H9 (cell line): ENCODE results near the genes GJC2, IBA57 and RHOU.

DNA sequence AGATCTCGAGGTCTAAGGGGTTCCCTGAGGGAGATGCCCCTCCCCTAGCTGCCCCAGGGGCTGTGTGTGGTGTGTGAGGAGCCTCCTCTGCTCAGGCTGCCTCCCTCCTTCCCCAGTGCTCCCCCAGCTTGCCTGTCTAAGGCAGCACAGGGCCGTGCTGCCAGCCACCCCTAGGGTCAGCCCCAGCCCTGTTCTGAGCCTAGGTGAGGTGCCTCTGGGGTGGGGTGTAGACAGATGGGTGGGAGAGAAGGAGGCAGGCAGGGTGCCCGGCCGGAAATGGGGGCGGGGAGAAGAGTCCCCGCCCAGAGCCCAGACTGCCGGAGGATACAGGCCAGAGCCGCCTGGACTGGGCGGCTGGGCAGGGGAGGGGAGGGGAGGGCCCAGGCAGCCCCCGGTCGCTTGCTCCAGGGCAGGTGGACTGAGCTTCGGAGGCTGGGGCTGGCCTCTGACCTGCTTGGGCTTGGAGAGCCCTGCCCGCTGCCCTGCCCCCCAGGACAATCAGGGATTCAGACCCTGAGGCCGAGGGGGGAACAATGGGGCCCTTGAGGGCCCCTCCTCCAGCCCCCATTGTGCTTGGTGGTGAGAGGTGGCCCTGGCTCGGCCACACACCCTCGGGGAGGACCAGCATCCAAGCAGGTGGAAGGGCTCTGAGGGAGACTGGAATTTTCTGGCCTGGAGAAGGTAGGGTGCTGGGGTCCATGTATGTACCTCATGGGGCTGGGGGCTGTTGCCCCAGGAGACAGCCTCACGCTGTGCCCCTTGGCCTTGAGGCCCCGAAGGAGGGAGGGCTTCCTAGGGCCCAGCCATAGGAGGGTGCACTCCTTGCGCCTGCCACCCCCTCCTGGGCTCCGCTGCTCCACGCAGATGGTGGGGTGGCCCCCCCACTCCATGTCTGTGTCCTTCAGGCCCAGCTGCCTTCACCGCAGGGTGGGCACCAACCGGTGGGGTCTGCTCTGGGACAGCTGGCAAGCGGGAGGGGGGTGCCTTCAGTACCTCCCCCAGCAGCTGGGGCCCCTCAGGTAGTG lies at the start of gene GJC2:
TSS of gene GJC2 (plus strand) at position 604 of the 1,025 bp plus-strand sequence.
- PRO-cap, result bidirectional peak, plus-strand start at position 327 of the sequence, minus-strand start at position 228 of the sequence

DNA sequence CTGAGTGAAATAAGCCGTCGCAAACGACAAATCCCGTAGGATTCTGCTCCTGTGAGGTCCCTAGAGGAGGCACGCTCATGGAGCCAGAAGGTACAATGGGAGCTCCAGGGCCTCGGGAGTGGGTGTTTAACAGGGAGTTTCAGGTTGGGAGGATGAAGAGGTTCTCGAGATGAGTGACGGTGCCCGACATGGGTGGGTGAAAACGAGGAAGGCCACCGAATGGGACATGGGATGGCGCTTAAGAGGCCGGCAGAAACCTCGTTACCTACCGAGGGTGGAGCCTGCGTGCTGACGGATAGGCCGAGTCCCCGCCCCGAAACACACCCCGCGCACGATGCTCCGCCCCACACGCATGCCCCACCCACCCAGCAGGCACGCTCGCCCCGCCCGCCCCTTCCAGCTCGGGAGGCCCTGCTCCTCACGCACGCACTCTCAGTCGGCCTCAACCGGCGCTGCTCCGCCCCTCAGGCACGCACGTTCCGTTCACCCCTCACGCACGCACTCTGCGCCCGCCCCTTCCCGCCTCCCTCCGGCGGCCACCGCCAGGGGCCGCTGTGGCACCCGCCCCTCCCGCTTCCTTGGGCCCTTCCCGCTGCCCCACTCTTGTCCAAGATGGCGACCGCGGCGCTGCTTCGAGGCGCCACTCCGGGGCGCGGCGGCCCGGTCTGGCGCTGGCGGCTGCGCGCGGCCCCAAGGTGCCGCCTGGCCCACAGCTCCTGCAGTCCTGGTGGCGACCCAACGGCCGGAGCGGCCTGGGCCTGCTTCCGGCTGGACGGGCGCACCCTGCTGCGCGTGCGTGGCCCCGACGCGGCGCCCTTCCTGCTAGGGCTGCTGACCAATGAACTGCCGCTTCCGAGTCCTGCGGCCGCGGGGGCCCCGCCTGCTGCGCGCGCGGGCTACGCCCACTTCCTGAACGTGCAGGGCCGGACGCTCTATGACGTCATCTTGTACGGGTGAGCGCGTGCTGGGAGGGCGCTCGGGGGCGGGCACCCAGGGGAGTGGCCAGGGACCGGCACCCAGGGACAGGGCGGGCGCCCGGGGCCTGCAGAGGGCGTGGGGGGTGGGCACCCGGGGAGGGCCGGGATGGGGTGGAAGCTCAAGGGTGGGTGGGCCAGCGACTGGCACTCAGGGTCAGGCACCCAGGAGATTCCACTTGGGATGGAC lies at the start of gene IBA57:
TSS of gene IBA57 (plus strand) at position 600 of the 1,164 bp plus-strand sequence.
- PRO-cap, result bidirectional peak, plus-strand start at position 435 of the sequence, minus-strand start at position 214 of the sequence; bidirectional peak, plus-strand start at position 600 of the sequence, minus-strand start at position 840 of the sequence

DNA sequence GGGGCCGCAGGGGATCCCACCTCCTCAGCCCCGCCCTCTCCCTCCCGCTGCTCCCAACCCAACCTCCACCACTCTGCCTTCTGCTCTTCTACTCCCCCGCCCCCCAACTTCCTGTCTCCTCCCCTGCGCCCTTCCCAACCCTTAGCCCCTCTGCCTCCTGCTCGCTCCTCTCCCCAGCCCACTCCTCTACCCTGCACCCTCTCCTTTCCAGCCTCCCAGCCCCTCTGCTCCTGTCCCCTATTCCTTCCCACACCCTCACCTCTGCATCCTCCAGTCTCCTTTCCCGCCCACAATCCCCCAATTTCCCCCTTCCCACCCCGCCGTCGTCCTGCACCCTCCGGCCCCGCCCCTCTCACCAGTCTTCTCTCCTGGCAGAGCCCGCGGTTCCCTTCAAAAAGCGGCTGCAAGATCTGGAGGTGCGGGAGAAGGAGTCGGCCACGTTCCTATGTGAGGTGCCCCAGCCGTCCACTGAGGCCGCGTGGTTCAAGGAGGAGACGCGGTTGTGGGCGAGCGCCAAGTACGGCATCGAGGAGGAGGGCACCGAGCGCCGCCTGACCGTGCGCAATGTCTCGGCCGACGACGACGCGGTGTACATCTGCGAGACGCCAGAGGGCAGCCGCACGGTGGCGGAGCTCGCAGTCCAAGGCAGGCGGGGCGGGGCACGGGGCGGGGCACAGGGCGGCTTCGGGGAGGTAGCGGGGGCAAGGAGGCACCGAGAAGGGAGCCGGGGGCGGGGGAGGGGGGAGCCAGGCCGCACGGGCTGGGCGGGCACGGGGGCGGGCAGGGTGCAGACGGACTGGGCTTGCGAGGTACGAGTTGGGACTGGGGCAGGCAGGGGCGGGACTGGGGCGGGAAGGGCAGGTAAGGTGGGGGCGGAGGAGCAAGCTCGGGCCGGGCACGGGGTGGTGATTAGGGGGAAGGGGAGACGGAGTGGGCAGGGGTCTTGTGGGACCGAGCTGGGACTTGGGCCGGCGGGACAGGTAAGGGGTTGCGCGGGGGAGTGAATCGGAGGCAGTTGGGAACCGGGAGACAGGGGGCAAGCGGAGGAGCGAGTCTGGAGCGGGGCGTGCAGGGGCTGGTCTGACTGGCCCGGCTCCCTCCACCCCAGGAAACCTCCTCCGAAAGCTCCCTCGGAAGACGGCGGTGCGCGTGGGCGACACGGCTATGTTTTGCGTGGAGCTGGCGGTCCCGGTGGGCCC lies 5.6 kb downstream of the OBSCN start:
- PRO-cap, result bidirectional peak, plus-strand start at position 114 of the sequence, minus-strand start outside the sequence; bidirectional peak, plus-strand start at position 374 of the sequence, minus-strand start at position 357 of the sequence; bidirectional peak, plus-strand start at position 790 of the sequence, minus-strand start at position 566 of the sequence

DNA sequence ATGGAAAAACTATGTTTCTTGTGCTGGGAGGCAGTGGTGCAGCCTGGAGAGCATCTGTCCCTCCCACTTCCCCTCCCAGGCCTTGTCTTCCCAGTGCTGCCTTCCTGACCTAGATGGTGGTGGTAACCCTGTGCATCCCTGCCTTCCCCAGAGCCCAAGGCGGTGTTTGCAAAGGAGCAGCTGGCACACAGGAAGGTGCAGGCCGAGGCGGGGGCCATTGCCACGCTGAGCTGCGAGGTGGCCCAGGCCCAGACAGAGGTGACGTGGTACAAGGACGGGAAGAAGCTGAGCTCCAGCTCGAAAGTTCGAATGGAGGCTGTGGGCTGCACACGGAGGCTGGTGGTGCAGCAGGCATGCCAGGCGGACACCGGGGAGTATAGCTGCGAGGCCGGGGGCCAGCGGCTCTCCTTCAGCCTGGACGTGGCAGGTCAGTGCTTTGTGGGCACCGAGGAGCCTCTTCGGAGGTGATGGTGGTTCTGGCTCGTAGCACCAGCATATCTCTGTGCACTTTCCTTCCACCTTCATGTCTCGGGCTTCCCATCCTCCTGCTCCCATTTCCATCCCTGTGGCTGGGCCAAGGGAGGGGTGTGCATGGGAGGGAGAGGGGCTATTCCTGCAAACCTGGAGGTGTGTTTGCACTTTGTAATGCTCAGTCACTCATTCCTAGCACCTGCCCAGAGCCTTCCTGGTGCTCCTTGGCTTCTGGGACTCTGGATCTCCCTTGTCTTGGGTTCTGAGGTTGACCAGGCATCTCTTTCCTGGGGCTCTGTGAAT lies 42.2 kb downstream of the OBSCN start:
- PRO-cap, result no peak

DNA sequence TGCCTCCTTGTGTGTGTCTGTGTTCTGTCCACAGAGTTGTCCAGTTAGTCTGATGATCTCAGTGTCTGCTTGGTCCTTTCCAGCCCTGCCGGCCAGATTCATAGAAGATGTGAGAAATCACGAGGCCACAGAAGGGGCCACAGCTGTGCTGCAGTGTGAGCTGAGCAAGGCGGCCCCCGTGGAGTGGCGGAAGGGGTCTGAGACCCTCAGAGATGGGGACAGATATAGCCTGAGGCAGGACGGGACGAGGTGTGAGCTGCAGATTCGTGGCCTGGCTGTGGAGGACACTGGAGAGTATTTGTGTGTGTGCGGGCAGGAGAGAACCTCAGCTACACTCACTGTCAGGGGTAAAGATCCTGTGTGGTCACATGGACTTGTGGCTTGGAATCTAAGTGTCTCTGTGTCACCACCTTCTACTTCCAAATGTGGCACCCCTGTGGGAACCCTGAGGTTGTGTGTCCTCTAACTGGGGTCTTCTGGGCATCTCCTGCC lies 95.8 kb downstream of the OBSCN start:
- PRO-cap, result no peak

- PRO-cap, result no peak
Measured at GRCh38 chr1:228368859-228369517, 37.6 kb downstream of the TRIM11 start.

- PRO-cap, result no peak
Measured at GRCh38 chr1:228479263-228479696, 7.9 kb upstream of the RNF187 start.

- PRO-cap, result unidirectional peak, minus-strand start at chr1:228487654; unidirectional peak, minus-strand start at chr1:228487803
Measured at GRCh38 chr1:228487472-228488544, 626 bp downstream of the RNF187 start.

DNA sequence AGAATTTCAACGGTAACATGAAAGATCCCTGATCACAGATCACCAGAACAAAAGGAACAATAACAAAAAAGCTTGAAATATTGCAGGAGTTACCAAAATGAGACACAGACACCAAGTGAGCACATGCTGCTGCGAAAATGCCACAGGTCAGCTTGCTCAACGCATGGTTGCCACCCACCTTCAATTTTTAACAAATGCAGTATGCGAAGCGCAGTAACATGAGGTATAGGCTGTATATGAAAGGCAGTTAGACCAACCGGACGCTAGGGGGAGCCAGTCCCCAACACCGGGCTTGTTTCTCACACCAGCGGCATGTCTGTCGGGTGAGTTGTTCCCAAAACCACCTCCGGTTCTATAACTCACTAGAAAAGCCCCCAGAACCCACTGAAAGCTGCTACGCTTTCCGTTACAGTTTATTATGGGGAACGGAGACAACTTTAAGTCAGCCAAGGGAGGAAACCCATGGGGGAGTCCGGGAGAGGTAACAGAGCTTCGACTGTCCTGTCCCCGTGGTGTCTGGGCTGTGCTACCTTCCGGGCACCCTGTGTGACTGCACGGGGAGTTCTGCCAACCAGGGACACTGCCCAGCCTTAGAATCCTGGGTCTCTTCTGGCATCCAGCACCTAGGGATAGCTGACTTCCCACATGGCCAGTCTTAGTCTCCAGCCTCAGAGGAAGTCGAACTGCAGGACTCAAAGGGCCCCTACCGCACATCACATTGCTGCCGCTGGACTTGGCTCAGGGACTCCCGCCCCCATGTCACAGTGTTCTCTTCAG lies 13.9 kb downstream of the RNF187 start:
- PRO-cap, result no peak

DNA sequence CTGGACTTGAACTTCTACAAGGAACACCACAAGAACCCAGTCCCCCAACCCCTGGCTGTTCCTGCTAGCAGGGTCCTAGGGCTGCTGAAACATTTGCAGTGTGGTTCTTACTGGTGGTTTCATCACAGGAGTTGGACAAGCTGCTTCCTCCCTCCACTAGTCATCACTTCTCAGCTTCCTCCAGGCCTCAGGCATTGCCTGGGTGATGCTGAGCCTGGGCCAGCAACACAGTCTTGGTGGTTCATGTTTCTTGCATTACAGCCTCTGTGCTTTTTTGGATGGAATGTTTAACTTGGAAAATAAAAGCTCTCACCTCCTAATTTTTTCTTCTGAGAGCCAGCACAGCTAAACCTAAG lies 66.1 kb upstream of the RHOU start:
- PRO-cap, result no peak

- PRO-cap, result no peak
Measured at GRCh38 chr1:228734753-228735747, at the start of gene RHOU. TSS of gene RHOU (plus strand) at chr1:228735479.

DNA sequence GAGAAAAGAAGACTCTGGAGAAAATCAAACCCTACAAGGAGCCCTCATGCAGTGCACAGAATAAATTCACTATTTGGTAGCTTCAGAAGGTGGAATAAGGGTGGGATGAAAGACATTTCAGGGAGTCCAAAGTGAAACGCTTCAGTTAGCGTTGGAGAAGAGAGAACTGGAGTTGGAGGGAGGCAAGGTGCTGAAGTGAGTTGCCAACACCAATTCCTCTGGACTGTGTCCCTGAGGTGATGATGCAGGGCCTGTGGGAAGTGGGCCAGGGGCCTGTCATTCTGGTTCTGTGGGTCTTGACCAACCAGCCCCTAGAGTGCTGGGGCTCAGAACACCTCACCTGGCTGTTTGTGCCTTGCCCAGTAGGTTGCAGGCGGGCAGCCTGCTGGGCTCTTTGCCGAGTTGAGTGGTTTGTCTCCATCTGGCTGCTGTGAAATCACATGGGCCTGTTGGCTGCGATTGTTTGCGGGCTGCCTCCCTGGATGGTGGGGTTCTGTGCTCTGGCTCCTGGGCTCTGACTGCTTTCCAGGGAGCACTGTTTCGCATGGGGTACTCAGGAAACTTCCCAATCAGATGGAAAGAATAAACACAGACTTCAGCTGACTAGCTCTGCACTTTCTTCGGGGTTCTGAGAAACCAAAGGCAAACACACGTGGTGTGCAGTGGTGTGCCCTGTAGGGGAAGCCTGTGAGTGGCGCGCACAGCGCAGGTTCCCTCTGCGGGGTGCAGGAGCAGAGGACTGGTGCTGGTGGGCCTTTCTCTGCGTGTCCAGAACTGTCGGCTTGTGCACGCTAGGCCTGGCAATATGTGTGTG lies 95.0 kb downstream of the RHOU start:
- PRO-cap, result no peak

DNA sequence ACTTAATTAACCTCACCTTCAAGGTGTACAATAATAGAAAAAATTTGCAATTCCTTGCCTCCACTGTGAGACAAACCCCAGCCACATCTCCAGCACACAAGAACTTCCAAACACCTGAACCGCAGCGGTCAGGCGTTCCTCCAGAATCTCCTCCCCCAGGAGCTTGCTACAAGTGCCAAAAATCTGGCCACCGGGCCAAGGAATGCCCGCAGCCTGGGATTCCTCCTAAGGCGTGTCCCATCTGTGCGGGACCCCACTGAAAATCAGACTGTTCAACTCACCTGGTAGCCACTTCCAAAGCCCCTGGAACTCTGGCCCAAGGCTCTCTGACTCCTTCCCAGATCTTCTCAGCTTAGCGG lies 213.0 kb downstream of the RHOU start:
- PRO-cap, result no peak

GRCh38 chr1:229109321-229109804 lies 161.5 kb upstream of the RAB4A start:
- PRO-cap, result no peak

- PRO-cap, result no peak
Measured at GRCh38 chr1:229129818-229130780, 140.8 kb upstream of the RAB4A start.

GRCh38 chr1:229158763-229159183 lies 112.1 kb upstream of the RAB4A start:
- PRO-cap, result no peak

- PRO-cap, result no peak
Measured at GRCh38 chr1:229272118-229273047, 1.5 kb downstream of the RAB4A start.

GRCh38 chr1:229341782-229342831 lies 740 bp downstream of the CCSAP start:
- PRO-cap, result bidirectional peak, plus-strand start at chr1:229342312, minus-strand start at chr1:229342405; bidirectional peak, plus-strand start at chr1:229342741, minus-strand start at chr1:229342504

GRCh38 chr1:229410687-229411587 lies 23.0 kb downstream of the ACTA1 start:
- PRO-cap, result no peak

- PRO-cap, result no peak
Measured at GRCh38 chr1:229436215-229436730, 2.4 kb upstream of the ACTA1 start.